Ileum (tissue), 1 donor: ENCODE data around the gene FAM221A.

DNA sequence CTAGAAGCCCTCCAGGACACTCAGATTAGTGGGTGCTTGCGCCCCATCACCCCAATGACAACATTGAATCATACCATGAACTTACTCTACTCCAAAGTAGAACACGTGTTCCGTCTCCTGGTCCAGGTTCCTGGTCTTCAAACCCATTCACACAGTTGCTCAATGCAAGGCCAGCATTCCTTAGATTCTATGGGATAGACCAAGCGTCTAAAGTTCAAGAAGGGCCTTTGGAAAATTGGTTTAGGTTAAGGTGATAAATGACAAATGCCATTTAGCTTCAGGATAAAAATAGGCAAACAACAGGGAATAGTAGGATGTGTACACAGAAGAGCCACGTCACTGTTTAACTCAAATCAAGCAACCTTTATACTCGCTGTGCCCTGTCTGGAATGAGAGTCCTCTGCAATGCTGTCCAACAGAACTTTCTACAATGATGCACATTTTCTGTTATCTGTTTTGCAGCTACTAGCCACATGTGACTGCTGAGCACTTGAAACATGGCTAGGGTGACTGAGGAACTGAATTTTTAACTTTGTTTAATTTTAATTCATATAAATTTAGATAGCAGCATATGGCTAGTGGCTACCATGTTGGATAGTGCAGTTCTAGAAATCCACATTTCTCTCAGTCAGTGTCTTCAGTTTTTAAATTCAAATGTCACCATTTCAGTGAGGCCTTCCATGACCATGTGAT lies 2.4 kb upstream of the RAPGEF5 start:
- PRO-cap = no peak

GRCh38 chr7:22709764-22710619 lies 17.0 kb upstream of the IL6 start:
- PRO-cap = no peak

- PRO-cap = no peak
Observed at GRCh38 chr7:22725248-22726105, 1.5 kb upstream of the IL6 start.

DNA sequence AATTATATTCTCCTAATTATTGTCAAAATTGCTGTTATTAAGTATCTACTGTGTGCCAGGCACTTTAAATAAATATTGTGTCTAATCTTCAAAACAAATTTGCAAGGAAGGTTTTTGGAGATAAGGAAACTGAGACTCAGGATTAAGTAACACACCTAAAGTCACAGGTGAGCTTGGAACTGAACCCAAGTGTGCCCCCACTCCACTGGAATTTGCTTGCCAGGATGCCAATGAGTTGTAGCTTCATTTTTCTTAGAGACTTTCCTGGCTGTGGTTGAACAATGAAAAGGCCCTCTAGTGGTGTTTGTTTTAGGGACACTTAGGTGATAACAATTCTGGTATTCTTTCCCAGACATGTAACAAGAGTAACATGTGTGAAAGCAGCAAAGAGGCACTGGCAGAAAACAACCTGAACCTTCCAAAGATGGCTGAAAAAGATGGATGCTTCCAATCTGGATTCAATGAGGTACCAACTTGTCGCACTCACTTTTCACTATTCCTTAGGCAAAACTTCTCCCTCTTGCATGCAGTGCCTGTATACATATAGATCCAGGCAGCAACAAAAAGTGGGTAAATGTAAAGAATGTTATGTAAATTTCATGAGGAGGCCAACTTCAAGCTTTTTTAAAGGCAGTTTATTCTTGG lies 1.5 kb downstream of the IL6 start:
- PRO-cap = no peak

DNA sequence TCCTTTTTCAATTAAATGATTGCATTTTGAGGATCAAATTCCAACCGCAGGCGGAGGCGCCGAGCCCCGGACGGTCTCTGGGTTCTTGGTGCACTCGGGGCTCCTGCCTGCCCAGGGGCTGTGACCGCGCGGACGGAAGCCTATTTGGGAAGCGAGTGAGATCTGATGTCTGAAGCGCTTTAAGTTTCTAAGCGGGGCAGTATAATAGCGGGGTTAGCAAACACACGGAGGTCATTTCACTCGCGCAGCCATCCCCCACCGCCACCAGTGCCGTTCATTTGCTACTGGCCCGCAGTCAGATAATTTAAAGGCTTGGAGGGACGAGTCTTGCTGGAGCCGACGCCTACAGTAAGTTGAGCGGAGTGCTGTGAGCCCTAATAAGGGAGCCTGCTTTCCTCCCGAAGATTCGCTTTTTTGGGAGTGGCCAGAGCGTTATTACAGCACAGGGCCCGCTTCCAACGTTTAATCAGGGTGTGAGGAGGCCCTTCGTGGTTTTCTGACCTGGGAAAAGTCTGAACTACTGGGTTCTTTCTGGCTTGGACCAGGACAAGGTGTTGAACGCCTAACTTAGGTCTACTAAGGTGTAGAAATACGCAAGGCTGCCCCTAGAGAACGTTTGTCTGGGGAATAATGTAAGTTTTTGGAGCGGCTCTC lies 32.1 kb upstream of the TOMM7 start:
- PRO-cap = unidirectional peak, minus-strand start at position 79 of the sequence

DNA sequence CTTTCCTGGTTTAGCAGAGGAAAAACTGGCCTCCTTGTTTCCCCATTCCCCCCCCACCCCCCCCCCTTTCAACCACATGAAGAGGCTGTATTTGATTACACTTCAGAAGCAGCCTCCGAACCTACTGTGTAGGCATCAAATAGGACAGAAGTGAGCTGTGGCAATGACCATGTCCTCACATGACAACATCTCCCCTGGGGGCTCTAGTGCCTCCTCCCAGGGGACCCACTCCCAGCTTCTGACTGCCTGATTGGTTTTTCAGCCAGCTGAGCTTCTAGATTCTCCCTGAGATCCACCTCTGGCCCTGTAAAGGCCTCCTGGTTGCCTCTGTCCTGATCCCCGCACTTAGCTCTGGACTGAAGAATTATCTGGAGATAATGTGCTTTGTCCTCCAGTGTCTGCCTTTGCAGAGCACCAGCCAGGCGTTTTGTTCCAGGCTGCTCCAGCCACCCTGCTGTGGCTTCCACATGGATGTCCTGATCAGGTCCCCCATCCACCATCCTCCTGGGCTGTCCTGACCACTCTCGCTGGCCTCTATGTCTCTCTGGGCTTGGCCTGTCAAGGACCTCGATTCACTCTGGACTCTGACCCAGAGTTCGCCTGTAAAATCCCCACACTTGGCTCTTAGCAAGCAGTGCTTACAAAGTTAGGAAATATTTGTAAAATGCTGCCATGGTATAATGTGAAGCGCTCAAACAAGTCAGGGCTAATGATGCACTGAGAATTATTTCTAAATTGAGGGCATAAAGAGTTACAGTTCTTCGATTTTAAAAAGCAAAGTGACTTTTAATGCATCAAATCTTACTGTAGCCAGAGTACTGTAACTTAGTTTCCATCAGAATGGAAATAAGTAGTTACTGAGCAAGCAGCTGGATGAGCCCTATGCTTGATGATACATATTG lies 42.5 kb upstream of the TOMM7 start:
- PRO-cap = no peak

DNA sequence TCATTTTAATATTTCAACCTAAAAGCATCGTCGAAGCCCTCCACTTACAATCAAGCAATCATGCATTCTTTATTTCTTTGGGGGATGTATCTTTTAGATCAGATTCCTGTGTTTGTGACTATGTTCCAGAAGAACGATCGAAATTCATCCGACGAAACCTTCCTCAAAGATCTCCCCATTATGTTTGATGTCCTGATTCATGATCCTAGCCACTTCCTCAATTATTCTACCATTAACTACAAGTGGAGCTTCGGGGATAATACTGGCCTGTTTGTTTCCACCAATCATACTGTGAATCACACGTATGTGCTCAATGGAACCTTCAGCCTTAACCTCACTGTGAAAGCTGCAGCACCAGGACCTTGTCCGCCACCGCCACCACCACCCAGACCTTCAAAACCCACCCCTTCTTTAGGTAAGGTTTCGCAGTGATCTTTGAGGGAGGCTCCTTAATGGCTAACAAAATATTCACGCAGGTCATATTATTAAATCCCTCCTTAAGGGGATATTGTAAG lies 13.8 kb downstream of the GPNMB start:
- PRO-cap = no peak

- PRO-cap = no peak
Observed at GRCh38 chr7:23349337-23349957, 50.3 kb downstream of the MALSU1 start.

GRCh38 chr7:23471181-23472115 lies 1.2 kb upstream of the IGF2BP3 start:
- PRO-cap = no peak

DNA sequence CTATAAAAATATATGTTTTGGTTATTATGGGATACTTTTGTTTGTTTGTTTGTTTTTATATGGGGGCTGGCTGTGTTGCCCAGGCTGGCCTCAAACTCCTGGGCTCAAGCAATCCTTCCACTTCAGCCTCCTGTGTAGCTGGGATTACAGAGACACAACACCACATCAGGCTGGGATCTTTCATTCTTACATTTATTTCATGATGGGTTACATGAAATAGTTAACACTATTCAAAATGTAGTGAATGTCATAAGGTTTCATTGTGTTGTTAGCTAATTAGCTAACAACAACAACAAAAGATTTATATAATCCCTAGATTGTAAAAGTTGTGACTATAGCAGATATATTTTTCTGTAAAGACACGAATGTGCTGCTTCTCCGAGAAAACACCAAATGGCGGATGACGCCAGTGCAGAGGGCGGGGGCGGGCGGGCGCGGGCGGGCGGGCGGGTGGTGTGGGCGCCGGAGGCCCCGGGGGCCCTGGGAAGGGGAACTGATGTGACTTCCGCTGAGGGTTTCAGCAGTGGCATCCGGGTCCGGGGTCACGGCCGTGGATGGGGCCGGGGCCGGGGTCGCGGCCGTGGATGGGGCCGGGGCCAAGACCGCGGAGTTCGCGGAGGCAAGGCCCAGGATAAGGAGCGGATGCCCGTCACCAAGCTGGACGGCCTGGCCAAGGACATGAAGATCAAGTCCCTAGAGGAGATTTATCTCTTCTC lies 19.9 kb upstream of the IGF2BP3 start:
- PRO-cap = bidirectional peak, plus-strand start at position 523 of the sequence, minus-strand start at position 394 of the sequence

DNA sequence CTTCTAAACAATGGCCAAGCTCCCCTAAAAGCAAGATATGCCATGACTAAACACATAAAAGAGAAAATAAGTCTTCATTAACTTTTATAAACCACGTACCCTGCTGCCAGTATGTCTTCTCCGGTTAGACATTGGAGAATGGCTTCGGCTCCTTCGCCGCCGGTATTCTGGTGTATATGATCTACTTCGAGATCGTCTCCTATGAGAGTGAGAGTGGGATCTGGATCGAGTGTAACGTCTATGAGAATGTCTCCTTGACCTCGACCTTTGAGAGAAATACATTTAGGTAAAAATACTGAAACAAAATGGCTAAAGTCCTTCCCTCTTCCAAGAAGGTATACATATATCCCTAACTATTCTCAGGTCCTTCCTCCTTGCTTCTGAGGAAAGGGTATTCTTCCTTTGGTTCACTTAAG lies 15.5 kb downstream of the TRA2A start:
- PRO-cap = no peak

- PRO-cap = no peak
Observed at GRCh38 chr7:23522550-23523348, 9.0 kb downstream of the TRA2A start.

GRCh38 chr7:23679785-23680652 lies at the start of gene FAM221A:
TSS of gene FAM221A (plus strand) at chr7:23680199.
- PRO-cap = bidirectional peak, plus-strand start at chr7:23680203, minus-strand start at chr7:23680025

GRCh38 chr7:23956641-23957136 lies 246.7 kb downstream of the STK31 start:
- PRO-cap = no peak

- PRO-cap = unidirectional peak, minus-strand start at chr7:24255576
Observed at GRCh38 chr7:24255335-24255690, 28.7 kb upstream of the NPY start.

GRCh38 chr7:24728585-24729061 lies 28.6 kb downstream of the GSDME start:
- PRO-cap = no peak

- PRO-cap = bidirectional peak, plus-strand start at chr7:24741035, minus-strand start at chr7:24741038
Observed at GRCh38 chr7:24740916-24741193, 16.4 kb downstream of the GSDME start.

DNA sequence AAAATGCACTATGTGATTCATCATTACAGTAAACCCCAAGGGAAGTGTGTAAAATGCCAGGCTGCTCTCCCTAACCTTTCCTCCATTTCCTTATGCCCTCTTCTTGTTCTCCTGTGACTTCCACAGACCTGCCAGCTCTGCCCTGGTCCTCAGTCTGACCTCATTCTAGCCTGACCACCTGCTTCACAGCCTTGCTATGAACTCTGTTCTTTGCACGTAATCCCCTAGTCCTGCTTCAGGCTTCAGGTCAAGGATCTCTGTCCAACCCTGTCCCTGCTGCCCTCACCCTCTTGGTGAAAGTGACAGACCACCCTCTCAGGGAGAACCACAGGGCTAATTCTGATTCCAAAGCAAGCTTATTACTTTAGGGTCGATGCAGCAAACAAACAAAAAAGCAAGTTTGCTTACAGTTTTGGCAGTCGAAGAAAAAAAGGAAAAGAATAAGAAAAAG lies 57.4 kb downstream of the OSBPL3 start:
- PRO-cap = no peak

DNA sequence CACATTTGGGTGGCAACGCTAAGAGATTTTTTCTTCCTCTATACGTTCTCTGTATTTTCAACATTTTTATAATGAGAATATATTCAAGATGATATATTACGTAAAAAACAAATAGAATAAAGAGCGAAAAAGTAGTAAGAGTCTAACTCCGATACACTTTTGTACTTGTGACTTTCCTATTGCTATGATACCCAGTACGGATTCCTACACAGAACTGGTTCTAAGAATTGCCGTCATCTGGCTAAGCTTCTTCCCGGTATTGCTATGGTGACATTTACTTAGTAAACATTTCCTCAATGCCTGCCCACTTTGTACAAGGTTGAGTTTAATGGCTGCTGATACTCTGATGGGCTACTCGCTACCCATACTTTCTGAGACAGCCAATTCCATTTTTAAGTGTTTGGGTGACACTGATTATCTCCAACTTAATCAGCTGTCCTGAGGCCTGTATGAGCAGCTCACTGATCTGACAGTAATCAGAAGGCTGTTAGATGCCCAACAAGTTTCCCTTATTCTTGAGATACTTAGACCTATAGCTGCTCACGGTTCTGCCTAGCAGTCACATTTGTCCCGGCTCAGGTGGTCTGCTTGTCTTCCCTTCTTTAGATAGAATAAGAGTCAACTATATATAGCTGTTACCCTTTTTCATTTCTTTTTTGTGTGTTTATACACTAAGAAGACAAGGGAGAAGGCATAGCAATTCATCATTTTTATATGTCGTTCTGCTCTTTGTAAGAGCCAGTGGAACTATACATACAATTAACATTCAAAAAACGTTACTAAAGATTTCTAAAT lies 55.5 kb downstream of the OSBPL3 start:
- PRO-cap = no peak

DNA sequence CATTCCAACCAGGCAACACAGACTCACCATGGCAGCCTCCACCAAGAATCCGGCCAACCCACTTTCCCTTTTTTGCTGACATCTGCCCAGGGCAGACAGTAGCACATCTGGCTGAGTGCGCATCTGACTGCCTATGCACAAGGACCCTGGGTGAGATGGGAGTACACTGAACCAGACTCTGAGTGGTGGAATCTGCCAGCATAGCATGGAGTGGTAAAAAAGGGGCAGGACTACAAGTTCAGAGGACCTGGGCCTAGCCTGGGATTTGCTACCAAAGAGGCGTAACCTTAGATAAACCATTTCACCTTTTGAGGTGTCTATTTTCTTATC lies 16.6 kb downstream of the OSBPL3 start:
- PRO-cap = no peak